Trachea (tissue), 1 donor: ENCODE data around the genes G6PC2 and KLHL41.

DNA sequence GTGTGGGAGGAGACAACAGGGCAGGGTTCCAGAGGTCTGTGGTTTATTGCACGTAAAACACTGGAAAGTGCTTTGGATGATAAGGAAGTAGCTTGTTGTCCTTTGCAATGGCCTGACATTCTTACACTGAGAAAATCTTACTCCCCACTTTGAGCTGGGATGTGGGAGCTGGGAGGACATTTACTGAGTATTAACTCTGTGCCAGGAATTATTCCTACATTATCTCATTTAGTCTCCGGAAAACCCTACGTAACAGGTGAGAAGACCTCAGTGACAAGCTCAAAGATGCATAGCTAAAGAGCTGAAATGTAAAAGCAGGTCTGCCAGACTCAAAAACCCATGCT, 9.1 kb upstream of the GALNT3 start:
- PRO-cap: no peak

DNA sequence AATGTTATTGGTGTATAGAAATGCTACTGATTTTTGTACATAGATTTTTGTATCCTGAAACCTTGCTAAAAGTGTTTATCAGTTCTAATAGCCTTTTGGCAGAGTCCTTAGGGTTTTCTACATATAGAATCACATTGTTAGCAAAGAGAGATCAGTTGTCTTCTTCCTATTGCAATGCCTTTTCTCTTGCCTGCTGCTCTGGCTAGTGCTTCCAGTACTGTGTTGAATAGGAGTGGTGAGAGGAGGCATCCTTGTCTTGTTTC, 82.8 kb downstream of the B3GALT1 start:
- PRO-cap: no peak

GRCh38 chr2:167438065-167438604, 145.3 kb downstream of the B3GALT1 start:
- PRO-cap: no peak

- PRO-cap: no peak
Measured at GRCh38 chr2:168082189-168082970, 165.0 kb downstream of the STK39 start.

DNA sequence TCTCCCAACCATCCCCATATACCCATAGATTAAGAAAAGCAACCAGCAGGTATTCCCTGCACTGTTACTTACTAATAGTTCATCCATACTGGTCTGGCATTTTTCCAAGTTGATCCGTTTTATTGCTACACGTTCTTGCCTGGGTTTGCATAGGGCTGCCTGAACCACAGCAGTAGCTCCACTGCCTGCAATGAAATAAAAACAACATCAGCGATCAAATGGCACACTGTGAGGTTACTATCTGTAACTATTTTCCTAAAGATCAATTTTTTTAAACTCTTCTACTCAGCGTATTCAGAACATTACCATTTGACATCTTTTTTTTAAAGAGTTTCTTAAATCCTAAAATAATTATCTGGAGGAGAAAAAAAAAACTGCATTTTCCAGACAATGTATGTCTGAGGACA, 65.5 kb downstream of the STK39 start:
- PRO-cap: no peak

GRCh38 chr2:168501499-168502174, 45.6 kb downstream of the CERS6 start:
- PRO-cap: no peak

DNA sequence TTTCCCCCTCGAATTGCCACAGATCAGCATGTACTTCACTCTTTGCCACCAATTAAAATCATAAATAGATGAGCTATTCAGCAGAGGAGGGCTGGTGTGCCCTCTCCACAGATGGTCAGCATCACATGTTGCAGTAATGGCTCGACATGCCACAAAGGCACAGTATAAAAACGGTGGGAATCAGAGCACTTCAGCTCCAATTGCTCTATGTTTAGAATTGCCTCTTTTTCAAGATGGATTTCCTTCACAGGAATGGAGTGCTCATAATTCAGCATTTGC, at the start of gene G6PC2:
Gene G6PC2, plus strand, starts transcription at position 193 of the 279 bp plus-strand sequence.
- PRO-cap: no peak

DNA sequence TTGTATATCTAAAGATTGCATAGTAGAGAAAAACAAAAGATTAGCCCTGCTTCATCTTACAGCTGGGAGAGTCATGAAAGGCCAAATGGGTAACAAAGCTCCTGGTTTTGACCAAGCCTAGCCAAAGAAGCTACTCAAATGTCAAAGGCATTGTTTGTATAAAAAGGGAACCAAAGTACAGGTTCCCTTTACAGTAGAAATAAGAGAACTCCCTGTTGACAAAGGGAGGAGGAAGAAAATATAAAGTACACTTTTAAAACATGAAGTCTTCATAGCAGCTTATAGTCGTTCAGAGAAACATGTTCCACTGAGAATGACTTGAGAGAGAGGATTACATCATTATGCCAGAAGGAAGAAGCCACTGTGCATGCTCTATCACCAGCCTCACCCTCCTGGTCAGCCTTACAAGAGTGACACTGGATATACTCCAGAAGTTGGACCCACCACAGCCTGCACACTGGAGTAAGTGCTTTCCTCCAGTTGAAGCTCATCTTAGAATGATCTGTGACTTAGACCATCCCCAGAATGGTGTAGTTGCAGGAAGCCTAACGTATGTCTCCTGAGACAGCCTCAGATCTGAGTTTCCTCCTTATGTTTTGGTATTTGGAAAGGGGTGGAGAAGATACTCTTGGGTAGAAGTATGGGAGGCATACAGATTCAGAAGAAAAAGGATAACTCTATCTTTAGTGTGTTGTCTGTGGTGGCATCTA, 2.4 kb upstream of the DHRS9 start:
- PRO-cap: no peak

DNA sequence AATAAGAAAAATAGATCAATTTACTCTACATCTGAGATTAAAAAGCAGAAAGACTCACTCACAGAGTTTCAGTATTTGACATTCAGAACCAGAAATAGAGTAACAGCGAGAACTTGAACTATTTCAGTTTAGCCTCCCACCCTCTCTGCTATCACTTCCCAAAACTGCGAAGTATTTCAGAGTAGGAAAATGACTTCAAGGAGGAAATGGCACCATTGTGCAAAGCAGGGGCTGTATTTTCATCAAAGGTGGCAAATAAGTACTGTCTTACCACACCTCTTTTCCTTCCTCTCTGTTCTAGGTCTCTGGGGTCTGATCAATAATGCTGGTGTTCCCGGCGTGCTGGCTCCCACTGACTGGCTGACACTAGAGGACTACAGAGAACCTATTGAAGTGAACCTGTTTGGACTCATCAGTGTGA, 13.7 kb downstream of the DHRS9 start:
- PRO-cap: no peak

GRCh38 chr2:169363386-169364012, 1.2 kb upstream of the LRP2 start:
- PRO-cap: no peak

- PRO-cap: no peak
Measured at GRCh38 chr2:169509407-169510466, at the start of gene KLHL41. Gene KLHL41 (plus strand): TSS chr2:169509702.

DNA sequence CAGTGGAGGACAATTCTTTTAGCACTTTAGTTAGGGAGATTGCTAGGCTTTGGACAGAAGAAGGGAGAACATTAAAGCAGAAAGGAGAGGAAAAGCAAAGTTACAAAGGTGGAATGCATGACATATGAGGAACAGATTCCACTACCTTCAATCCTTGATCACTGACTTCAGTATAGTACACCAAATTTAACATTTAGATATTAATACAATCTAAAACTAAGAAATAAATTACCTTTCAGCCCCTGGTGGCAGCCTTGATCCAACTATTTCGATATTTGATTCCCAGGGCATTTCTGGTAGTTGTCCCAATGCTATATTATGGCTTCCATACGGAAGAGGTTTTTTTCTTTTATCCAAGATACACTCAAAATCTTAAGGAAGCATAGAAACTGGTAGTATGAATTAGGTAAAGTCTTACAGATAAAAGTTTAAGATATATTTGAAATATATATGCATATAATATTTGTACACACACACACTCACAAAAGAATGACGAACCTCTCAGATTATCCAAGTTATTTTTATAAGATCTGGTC, 21.7 kb downstream of the KLHL41 start:
- PRO-cap: no peak

- PRO-cap: no peak
Measured at GRCh38 chr2:169716436-169716891, 17.2 kb upstream of the KLHL23 start.

GRCh38 chr2:170362680-170363616, 185.0 kb downstream of the MYO3B start:
- PRO-cap: no peak

DNA sequence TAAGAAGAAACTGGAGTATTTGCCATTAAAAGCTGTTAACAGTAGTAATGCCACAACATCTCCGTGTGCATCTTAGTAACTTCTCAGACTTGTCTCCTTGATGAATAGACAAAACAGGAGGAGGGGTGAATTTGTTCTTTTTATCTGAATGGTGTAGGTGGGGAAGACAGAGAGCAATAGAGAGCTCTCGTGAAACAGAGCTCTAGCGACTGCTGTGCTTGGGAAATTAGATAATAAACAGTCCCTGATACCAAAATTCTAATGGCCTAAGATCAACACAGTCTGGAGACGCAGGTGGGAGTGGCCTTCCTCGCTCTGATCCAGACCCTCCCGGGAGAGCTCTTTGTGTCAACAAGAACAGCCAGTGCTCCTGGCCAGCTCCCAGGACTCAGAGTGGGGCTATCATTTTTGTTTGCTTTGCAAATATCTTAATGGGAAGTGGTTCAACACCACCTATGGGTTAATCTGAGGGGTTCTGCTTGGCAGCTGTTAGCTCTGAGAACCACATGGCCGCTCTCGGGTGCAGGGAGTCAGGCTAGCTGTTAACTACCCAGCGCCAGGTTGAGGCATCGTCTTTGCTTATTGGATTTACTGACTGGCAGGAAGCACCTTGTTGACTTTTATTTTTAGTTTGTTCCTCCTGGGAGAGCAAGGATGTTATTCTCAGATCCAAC, 185.0 kb upstream of the SP5 start:
- PRO-cap: no peak

- PRO-cap: bidirectional peak, plus-strand start at chr2:170973667, minus-strand start at chr2:170973463
Measured at GRCh38 chr2:170973607-170974548, 44.8 kb downstream of the GORASP2 start.

- PRO-cap: no peak
Measured at GRCh38 chr2:171039159-171039725, 110.2 kb downstream of the GORASP2 start.

GRCh38 chr2:171317676-171318071, 116.1 kb downstream of the METTL8 start:
- PRO-cap: no peak

GRCh38 chr2:171319181-171320186, 114.3 kb downstream of the METTL8 start:
- PRO-cap: no peak

DNA sequence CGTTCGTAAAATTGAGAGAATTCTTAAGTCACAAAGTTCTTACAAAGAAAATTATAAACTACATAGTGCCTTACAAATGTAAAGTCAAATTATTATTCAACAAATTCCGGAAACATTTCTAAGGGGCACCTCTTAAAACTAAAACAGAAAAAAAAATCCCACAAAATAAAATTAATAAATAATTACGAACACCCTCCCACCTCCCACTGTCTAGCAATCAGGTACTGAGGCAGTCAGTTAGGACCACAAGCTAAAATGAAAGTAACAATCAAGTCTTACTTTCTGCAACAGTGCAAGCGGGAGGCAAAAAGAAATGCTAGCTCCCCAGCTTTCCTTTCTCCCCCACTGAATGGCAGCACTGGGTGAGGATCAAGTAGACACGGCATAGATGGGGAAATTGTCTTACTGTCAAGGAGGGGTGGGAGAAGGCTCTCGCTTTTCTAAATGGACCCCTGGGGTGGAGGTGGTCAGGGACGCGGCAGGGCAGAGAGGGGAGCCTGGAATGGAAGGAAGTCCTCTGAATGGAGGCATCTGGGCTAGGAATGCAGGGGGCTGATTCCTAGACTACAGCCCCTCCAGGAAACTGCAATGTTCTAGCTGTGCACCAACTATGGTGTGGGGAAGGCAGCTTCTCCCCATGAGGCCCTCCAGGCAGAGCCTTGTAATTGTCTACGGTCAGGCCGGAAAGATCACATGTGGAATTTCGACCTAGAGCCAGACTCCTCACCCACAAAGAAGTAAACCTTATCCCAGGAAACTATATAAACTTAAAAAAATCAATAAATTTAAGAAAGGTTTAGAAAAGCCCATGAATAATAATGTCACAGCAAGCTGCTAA, 24.3 kb downstream of the METTL8 start:
- PRO-cap: no peak